MCF 10A (cell line): ENCODE measurements around a stretch of chr1.

DNA sequence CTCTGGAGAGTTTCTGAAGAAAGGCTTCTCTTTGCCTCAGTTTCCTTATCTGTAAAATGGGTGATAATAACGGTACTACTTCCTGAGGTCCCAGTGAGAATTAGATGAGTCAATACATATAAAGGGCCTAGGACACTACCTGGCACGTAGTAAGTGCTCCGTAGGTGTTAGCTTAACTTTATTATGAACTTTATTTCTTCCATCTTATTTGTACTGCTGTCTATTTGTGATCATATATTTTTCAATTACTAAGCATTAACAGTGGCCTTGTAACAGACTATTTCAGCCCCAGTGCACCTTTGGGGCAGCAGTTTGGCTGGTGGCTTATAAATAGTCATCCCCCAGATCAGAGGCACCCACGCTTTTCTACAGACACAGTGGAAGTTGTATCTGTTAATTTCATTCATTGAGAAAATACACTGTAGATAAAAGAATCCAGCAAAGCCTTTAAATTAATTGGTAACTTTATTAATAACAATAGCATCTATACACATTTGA is 2.4 kb downstream of the H2BC21 start:
- PRO-cap: no peak
- RRBS: no CpG with 5 or more reads among the region's 4 CpGs

DNA sequence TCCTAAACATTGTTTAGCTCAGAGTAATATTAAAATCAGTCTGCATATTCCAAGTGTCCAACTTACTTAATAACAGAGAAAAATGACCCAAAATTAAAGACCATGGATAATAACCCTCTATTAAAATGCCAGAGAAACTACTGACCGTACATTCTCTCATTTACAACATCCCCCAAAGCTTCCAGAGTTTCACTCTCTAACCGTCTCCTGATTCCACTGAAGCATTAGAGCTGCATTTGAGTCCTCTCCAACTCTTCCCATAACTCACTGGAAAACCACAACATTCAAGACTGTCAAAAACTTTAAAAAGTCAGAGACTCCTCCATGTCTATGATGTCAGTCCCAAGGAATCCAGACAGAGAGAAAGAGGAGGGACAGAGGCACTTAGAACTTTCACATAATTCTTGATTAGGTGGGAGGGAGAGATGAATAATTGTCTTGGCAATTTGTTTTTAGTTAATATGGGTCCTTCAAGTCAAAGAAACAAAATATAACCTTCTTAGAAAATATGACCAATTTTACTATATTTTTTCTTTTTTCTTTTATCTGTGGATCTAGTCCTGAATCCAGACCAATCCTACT is 24.1 kb downstream of the OTUD7B start:
- PRO-cap: no peak
- RRBS: no CpG with 5 or more reads among the region's 2 CpGs

GRCh38 chr1:150150379-150151188 is 868 bp downstream of the PLEKHO1 start:
- PRO-cap: no peak
- RRBS: 33% methylated on average over 20 of the region's 74 CpGs

GRCh38 chr1:150151189-150151782 is 1.6 kb downstream of the PLEKHO1 start:
- PRO-cap: no peak
- RRBS: no CpG with 5 or more reads among the region's 12 CpGs

- PRO-cap: no peak
- RRBS: no CpG with 5 or more reads among the region's 9 CpGs
These were observed 5.6 kb downstream of the PLEKHO1 start for GRCh38 chr1:150155247-150155838.

GRCh38 chr1:150262296-150263071 is 4.9 kb downstream of the CA14 start:
- PRO-cap: bidirectional peak, plus-strand start at chr1:150262847, minus-strand start at chr1:150262667
- RRBS: no CpG with 5 or more reads among the region's 2 CpGs

DNA sequence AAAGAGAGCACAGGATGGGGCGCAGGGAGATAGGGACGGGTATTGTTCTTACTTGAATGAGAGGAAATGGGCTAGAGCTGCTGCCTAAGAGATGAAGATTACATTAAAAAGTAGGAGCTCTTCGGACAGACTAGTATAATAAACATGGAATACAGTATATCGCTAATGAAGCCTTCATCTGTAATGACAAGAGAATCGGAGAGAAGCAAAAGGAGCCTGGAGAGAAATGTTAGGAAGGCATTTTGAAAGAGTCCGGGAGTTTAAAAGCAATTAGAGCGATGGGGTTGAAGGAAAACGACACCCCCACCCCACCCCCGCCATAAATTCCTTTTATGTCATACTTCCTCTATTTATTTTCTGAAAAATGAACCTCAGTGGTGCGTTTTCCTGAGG is 525 bp upstream of the APH1A start:
- PRO-cap: no peak
- RRBS: no CpG with 5 or more reads among the region's 10 CpGs

DNA sequence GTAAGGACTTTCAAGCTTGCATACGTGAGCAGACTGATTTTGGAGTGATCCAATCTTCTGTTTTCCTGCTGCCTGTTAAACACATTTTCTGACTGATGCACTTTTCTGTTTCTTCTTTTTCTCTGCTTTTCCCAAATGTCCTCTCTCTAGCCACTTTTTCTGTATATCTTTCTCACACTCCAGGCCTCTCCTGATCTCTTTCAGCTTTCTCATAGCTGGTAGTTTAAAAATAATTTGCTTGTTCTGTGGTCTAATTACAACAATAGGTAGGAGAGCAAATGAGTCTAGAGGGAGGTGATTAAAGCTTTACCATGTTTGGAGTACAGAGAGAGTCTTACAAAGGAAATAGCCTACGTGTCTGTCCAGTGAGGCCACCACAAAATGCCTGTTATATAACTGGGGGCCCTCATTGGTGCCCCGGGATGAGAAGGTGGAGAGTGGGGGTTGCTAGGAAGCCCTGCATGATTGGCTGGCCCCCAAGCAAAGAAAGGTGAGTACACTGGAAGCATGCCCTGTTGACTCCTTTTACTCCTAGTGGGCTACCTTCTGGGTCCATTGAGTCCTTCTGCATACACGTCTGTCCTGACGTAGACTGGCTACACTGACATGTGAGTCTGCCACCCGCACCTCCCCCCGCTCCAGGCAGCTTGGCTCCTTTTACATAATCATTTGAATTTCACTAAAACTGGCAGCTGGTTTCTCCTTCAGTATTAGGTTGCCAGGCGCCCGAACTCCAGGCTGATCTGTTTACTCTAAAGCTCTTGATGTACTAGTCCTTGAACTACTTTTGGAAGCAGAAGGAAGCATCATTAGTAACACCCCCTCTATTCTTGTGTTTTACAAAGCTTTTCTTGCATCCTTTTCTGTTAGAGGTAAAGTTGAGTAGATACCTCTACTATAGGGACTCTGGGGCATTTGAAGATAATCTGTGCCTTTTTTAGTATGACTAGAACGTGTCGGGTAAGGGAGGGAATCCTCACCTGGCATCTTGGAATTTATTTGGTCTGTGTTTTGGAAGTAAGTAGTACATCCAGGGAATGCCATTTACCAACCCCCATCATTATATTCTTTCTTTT is 8.6 kb downstream of the MRPS21 start:
- PRO-cap: no peak
- RRBS: no CpG with 5 or more reads among the region's 11 CpGs

- PRO-cap: no peak
- RRBS: no CpG with 5 or more reads among the region's 8 CpGs
These were observed 17.2 kb upstream of the RPRD2 start for GRCh38 chr1:150346455-150347408.

- PRO-cap: bidirectional peak, plus-strand start at chr1:150363688, minus-strand start at chr1:150363601
- RRBS: no CpG with 5 or more reads among the region's 38 CpGs
These were observed 897 bp upstream of the RPRD2 start for GRCh38 chr1:150362735-150363765.

DNA sequence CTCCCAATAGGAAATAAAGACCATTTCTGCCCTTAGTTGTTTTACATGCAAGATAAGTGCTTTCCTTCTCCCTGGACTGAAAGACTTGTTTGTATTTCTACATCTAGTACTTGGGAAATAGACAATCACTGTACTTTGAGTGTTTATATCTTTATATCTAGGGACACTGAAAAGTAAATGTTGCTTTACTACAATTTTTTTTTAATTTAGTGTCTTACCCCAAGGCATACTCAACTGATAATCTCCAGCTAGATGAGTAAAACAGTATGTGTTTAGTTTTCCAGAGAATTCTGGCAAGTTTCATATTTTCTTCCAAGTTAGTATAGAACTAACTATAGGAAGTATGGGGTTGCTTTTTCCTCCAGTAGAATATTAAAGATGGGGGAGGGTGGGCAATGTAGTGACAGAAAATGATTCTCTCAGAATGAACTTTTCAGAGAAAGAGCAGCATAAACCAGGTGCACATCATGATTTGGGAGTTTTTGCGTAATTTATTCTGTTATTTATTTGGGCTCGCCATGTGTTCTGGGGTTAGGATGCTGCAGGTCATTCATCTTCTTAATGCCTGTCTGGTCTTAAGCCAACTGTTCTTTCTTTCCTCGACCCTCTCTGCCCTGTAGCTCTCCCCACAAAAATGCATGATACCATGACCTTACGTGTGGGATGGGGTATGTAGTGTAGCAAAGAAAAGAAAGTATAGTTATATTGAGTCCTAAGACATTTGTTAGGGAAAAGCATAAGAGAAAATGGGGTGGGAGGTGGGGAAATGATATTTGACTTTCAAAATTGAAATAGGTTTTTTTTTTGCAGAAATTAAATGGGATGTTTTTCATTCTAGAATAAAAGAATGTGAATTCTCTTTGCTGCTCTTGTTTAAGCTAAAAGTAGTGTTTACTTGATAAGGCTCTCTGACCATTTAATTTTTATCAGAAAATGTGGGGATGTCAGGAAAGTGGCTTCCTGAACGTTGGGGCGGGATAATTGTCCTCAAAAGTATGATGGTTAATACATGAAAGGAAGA is 12.4 kb upstream of the TARS2 start:
- PRO-cap: no peak
- RRBS: no CpG with 5 or more reads among the region's 6 CpGs

DNA sequence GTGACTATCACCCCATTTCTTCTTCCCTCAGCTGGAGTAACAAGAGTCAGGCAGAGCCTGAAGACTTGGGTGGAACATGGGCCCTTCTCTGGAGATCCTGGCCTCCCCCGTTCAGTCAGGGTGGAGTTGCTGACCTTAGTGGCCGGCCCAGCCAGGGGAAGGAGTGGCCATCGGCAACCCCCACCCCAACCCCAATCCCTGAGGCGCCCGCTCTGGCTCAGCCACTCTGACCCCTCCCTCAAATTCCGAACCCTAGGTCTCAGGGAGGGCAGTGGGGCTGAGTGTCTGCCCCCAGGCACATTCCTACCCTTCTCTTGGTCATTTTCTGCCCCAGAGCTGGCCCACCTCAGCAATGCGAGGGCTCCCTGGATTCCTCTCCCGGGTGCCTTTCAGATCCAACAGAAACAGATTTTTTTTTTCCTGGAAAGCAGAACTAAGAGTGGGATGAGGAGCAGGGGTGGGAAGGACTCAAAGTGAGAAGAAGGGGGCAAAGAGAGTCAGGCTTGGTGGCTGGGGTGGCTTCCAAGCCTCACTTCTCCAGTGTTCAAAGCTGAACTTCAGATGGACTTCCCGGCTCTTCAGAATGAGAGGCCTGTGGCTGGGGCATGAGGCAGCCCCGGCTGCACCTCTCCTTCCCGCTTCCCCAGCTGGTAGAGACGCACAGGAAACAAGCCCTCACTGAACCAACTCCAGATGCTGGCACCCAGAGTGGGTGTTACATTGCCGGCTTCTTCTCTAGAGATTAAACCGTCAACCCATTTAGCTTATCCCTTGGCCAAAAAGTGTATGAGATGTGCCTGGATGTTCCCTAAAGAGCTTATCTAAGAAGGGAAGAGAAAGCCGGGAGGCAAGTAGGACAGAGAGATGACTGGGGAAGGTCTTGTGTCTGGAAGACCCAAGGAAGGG is 1.6 kb downstream of the ADAMTSL4 start:
- PRO-cap: no peak
- RRBS: 65% methylated on average over 2 of the region's 15 CpGs

DNA sequence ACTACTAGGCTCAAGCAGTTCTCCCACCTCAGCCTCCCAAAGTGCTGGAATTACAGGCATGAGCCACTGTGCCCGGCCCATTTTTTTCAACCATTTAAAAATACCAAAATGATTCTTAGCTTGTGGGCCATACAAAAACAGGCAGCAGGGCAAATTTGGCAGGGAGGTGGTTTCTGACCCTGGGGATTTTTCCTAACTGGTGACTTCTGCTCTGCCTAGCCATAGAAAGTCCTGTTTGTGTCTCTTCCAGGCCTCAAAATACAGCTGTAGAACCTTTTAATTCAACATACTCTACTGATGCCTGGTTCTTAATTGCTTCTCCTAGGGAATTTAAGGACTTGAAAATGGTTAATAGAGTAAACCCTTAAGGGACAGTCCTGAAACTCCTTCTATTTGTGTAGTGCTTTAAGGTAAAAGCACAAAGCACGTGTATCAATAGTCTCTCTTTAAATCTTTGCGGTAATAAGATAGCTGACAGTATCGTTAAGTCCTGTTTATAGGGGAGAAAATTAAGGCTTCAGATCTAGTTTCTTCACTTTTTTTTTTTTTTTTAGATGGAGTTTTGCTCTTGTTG is 14.7 kb downstream of the MCL1 start:
- PRO-cap: no peak
- RRBS: no CpG with 5 or more reads among the region's 4 CpGs

GRCh38 chr1:150567150-150567465 is 12.3 kb downstream of the MCL1 start:
- PRO-cap: no peak
- RRBS: no CpG with 5 or more reads among the region's 5 CpGs

- PRO-cap: bidirectional peak, plus-strand start at chr1:150577371, minus-strand start at chr1:150577319
- RRBS: no CpG with 5 or more reads among the region's 3 CpGs
These were observed 2.5 kb downstream of the MCL1 start for GRCh38 chr1:150576665-150577559.

- PRO-cap: bidirectional peak, plus-strand start at chr1:150613705, minus-strand start at chr1:150613653
- RRBS: no CpG with 5 or more reads among the region's 11 CpGs
These were observed 16.1 kb downstream of the ENSA start for GRCh38 chr1:150613084-150614040.

DNA sequence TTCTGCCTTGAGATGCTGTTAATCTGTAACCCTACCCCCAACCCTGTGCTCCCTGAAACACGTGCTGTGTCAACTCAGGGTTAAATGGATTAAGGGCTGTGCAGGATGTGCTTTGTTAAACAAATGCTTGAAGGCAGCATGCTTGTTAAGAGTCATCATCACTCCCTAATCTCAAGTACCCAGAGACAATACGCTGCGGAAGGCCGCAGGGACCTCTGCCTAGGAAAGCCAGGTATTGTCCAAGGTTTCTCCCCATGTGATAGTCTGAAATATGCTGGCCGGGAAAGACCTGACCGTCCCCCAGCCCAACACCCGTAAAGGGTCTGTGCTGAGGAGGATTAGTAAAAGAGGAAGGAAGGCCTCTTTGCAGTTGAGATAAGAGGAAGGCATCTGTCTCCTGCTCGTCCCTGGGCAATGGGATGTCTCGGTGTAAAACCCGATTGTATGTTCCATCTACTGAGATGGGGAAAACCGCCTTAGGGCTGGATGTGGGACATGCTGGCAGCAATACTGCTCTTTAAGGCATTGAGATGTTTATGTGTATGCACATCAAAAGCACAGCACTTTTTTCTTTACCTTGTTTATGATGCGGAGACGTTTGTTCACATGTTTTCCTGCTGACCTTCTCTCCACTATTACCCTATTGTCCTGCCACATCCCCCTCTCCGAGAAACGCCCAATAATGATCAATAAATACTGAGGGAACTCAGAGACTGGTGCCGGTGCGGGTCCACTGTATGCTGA is 5.8 kb upstream of the ENSA start:
- PRO-cap: no peak
- RRBS: no CpG with 5 or more reads among the region's 17 CpGs

GRCh38 chr1:150764495-150765221 is 920 bp downstream of the CTSS start:
- PRO-cap: bidirectional peak, plus-strand start at chr1:150764762, minus-strand start at chr1:150764770
- RRBS: no CpG with 5 or more reads among the region's 5 CpGs

DNA sequence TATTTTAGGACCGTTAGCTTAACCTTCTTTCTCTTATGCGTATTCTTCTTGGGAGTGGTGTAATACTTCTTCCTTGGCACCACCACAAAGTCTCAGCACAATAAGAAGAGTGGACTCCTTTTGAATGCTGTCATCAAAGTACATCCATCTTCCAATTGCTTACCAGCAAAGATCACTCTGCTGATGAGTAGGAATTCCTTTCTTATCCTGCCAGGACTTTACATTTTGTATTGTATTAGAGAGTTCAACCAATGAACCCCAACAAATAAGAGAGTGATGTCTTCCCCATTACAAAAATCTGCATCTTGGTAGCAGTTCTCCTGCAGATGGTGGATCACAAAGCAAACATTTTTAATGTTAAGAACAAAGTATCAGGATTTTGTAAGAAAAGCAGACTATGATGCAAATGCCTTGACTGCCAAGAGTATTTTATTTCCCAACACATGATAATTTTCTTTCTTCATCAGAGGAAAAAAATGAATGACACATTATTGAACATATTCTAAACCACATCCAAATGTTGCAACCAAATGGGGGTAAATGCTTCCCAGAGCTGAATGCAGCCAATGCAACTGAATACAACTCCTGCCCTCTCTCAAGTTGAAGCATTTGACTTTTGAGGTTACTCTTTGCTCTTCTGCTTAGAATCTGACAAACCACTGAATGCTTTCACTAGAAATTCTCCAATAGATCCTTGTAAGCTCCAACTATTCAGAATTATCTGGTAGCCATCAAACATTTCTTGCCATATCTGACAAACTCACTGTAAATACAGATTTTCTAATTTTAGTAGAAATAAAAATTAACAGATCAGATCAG is 5.2 kb upstream of the ARNT start:
- PRO-cap: no peak
- RRBS: no CpG with 5 or more reads among the region's 2 CpGs

DNA sequence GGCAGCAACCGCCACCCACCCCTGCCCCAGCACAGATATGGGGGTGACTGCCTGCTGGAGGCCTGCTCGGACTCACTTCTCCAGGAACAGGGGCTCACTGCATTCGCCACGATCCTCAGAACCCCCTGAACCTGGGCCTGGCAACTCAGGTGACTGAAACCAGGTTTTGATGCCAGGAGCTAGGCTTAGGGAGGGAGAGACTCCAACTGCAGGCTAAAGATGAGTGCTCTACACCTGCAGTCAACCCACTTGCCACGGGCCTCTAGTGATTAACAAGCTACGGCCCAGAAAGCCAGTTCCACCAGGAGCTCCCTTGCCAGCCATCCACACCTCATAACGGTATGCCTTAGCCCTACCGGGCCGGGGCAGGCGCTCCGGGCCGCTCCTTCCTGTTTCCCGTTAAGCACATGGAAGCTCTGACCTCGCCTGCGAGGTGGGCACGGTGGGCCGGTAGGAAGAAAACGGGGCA is 936 bp downstream of the CERS2 start:
- PRO-cap: bidirectional peak, plus-strand start at position 34 of the sequence, minus-strand start outside the sequence; bidirectional peak, plus-strand start at position 355 of the sequence, minus-strand start at position 348 of the sequence
- RRBS: 1% methylated on average over 7 of the region's 18 CpGs